ENCODE results near the gene WSCD1.

DNA sequence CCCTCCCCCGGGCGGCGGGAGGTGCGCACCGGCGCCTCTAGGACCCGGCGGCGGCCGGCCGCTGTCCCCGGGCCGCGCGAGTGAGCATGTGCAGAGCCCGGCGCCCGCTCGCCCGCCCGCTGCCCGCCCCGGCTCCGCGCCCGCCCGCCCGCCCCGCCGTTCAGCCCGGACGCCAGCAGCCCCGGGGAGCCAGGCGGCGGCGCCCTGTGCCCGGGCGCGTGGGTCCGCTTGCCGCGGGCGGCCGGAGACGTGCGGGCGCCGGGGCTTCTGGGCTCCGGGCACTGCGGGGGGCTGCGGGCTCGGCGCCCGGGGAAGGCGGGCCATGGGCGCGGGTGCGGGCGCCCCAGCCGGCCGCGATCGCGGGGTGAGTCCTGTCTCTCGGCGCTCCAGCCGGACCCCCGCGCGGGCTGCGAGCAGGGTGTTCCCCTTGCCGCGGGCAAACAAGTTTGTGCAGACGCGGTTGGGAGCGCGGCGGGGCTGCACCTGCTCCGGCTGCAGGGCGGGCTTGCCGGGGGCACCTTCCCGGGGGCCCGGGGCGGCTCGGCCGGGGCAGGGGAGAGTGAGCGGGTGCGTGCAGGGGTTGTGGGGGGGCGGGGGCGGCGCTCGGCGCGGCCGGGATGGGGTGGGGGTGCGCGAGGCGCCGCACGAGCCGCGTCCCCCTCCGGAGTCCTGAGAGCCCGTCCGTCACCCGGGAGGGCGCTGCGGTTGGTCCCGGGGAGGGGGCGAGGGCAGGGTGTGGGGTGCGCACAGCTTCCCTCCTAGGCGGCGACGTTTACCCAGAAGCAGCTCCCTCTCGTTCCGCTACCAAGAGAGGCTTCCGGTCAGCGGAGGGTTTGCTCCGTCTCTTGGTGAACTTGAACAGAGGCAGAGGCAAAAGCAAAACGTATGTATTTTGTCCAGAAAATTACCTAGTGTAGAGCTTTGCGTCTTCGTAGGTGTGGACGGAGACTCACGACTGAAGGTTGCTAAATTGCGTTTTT is at the start of gene WSCD1:
Gene WSCD1, plus strand, starts transcription at position 91 of the 980 bp plus-strand sequence.
- RRBS: 3% methylated on average over 50 of the region's 125 CpGs

- RRBS: no CpG with 5 or more reads among the region's 13 CpGs
Observed at GRCh38 chr17:6457529-6458225, 13.4 kb downstream of the PIMREG start.

- RRBS: no CpG with 5 or more reads among the region's 9 CpGs
Observed at GRCh38 chr17:6557023-6557622, 768 bp upstream of the PITPNM3 start.

- RRBS: no CpG with 5 or more reads among the region's 5 CpGs
Observed at GRCh38 chr17:6635778-6636384, 4.6 kb downstream of the KIAA0753 start.

GRCh38 chr17:6639401-6639953 is 1.0 kb downstream of the KIAA0753 start:
- RRBS: no CpG with 5 or more reads among the region's 22 CpGs

DNA sequence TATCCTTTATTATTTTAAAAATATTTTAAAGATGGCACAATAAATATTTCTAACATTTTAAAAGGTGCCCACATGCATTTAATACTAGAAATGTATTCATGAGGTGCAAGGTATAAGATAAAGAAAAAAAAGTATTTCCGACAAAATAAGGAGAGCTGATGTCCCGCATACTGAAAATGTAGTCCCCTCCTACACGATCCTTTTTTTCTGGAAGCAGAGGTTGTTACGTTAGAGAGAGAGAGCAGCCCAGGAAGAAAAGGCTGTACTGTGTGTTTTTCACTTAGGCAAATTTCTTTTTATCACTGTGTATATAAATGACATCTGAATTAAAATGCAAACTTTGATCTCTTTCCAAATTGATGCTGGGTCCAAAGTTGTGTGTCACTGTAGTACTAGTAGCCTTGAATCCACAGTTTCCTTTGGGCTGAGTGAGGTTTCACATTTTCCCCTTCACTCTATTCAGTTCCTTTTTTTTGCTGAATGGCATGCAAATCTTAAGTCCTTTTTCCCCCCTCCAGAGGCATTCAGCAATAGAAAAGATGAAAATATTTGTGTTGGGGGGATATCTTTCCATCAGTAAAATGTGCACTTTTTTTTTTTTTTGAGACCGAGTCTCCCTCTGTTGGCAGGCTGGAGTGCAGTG is 7.6 kb upstream of the SLC13A5 start:
- RRBS: no CpG with 5 or more reads among the region's 5 CpGs

GRCh38 chr17:6752006-6752863 is 3.6 kb upstream of the XAF1 start:
- RRBS: no CpG with 5 or more reads among the region's 7 CpGs

DNA sequence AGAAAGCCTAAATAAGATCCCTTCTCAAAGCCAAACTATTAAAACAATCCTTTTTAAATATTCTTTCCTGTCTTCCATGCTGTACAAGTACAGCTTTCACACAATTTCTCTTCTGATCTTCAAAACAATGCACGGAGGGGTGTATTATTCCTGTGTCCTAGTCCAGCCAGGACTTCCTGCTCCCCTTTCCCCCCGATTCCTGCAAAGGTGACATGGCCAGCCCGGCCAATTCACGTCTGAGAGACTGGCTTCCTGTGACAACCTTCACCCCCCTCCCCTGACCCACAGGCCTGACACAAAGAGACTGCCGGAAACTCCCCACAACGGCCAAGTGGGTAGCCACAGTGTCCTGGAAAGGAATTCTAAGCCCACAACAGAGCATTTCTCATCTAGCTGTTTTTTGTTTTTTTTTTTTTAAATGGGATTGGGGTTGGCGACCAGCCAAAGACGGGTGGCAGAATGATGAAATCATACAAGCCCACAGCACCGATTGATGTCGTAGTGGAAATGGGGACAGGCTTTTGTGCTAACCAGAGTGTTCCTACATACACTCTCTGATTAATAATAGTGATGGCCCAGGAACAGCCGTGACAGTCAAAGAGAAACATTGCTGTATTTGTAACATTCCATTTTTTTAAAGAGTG is 2.9 kb upstream of the XAF1 start:
- RRBS: 13% methylated on average over 3 of the region's 11 CpGs

GRCh38 chr17:6757583-6758134 is 1.8 kb downstream of the XAF1 start:
- RRBS: no CpG with 5 or more reads among the region's 1 CpG

- RRBS: no CpG with 5 or more reads among the region's 4 CpGs
Observed at GRCh38 chr17:6948869-6949115, 47.1 kb upstream of the ALOX12 start.

- RRBS: no CpG with 5 or more reads among the region's 10 CpGs
Observed at GRCh38 chr17:7041304-7041939, 2.5 kb downstream of the SLC16A11 start.

GRCh38 chr17:7045890-7046652 is 2.2 kb upstream of the SLC16A11 start:
- RRBS: 6% methylated on average over 3 of the region's 16 CpGs

DNA sequence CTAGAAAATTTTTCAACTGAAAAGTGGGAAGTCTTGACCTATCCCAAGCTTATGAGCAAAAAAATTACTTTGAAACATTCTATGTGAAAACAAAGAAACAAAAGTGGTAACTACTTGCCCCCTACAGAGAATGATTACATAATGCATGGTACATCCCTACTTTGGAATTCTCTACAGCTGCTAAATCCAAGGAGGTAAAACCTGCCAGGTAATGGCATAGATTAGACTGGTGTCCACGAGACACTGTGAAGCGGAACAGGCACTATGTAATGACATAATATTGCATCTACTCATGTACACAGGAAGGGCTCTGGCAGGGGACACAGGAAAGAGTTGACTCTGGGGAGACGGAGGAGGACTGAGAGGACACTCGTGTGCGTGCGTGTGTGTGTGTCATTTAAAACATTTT is 15.7 kb downstream of the ASGR2 start:
- RRBS: no CpG with 5 or more reads among the region's 6 CpGs

DNA sequence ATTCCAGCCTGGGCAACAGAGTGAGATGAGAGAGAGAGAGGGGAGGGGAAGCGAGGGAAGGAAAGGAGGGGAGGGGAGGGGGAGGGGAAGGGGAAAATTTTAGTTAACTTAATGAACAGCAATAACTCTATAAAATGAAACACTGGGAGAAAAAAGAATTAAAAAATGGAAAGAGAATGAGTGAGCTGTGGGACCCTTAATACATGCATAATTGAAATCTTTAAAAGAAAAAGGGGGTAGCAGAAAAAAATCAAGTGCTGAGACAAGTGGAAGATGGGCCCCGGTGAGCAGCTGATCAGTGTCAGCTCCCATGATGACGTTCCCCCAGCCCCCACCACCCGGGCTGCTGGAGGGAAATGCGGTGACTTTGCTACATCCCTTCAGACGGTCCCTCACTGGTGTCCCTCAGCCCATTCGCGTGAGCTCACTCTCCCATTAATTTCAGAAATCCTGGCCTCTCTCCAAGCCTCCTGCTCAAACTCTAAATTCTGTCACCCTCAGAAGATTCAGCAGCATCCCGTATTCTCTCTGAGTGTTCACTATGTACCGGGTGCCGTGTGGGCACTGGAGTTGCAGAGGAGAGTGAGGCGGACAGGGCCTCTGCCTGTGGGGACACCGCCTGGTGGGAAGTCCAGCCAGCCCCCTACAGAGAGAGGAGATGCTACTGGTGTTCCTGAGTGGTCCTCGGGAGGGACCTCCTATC is 2.5 kb downstream of the ASGR2 start:
- RRBS: 59% methylated on average over 3 of the region's 14 CpGs

- RRBS: no CpG with 5 or more reads among the region's 30 CpGs
Observed at GRCh38 chr17:7177131-7177906, 1.9 kb downstream of the ASGR1 start.

DNA sequence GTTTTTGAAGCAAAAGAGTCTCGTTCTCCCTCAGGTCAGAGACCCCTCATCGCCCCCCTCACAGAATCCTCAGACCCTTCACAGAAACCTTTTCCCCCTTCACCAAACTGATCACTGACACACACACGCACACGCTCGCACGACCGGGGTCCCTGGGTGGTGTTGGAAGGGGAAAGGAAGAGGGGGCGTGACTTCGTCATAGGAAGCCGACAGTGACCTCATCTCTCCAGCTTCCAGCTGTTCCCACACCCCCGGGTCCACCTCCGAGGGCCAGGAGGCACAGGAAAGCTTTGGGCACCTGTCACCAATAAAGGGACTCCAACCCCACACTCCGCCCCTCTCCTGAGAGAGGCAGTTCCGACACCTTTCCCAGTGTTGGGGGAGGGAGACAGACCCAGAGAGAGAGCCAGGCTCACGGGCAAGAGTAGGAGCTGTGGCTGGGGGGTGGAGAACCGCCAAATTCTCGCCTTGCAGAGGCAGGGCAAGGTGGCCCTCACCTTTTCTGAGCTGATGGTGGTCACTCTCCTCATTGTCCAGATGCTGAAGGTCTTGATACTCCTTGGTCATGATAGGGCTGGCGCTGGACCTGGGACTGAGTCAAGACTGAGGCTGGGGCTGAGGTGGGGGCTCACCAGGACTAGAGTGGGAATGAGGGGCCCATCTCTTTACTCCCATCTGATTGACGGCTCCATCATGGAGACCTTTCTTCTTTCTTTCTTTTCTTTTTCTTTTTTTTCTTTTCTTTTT is 1.0 kb downstream of the ASGR1 start:
- RRBS: no CpG with 5 or more reads among the region's 19 CpGs

DNA sequence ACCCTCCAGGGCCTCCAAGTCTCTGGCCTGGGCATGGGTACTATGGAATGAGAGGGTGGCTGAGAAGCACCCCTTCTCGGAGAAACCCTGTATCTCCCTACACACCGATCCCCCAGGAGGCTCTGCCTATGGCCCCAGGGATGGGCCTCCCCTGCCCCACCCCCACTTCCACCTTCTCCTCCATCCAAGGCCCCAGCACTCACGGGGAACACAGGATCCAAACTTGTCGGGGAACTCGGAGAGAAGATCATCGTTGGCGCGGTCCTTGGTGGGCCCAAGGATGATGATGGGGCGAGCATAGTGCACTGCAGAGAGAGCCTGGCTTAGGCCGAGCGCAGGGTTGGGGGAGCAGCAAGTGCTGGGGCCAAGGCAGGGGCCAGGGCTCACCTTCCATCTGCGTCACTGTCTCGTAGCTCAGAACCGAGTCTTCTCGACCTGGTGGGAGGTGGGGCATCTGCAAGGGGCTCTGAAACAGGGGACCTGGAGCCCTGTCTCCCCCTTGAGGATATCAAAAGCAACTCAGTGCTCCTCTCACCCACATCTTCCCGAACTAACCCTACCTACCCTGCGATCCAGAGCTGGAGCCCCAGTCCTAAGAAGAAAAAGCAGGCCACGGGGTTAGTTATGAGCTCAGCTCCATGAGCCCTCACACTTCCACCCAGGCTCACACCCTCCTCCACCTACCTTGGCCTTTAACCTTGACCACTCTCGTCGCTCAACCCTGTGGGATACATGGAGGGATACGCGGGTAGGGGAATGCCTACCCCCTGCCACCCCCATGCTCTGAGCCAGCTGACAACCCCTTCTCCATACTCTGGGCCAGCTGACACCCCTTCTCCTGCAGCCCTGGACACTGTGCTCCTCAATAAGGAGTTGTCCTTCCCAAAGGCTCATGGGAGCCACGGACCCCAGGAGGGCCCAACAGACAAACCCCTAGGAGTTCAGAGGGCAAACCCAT is 14.4 kb upstream of the ASGR1 start:
- RRBS: no CpG with 5 or more reads among the region's 23 CpGs

DNA sequence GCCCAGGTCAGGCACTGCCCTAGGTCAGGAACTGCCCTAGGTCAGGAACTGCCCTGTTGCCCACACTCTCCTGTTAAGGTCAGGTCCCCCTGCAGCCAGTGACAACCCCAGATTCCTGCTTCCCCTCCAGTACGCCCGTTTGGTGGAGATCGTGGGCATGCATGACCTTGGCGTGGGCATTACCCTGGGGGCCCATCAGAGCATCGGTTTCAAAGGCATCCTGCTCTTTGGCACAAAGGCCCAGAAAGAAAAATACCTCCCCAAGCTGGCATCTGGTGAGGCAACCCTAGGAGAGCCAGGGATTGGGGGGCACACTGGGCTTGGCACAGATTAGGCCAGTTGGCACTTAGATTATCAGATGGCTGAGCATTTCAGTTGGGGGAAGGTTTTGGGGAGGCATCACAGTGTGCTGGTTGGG is 1.7 kb downstream of the ACADVL start:
- RRBS: no CpG with 5 or more reads among the region's 5 CpGs

DNA sequence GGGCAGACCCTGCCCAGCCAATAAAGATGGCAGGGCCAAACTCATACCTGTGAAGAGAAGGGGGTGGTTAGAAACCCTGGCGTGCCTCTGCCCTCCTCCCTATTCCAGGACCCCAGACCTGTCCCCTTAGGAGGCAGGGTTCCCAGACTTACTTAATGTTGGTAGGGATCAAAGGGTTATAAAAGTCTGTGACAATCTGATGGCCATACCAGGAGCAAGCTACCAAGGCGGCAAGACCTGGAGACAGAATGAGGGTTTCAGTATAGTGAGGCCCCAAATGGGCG is 1.8 kb downstream of the CLDN7 start:
- RRBS: no CpG with 5 or more reads among the region's 3 CpGs

DNA sequence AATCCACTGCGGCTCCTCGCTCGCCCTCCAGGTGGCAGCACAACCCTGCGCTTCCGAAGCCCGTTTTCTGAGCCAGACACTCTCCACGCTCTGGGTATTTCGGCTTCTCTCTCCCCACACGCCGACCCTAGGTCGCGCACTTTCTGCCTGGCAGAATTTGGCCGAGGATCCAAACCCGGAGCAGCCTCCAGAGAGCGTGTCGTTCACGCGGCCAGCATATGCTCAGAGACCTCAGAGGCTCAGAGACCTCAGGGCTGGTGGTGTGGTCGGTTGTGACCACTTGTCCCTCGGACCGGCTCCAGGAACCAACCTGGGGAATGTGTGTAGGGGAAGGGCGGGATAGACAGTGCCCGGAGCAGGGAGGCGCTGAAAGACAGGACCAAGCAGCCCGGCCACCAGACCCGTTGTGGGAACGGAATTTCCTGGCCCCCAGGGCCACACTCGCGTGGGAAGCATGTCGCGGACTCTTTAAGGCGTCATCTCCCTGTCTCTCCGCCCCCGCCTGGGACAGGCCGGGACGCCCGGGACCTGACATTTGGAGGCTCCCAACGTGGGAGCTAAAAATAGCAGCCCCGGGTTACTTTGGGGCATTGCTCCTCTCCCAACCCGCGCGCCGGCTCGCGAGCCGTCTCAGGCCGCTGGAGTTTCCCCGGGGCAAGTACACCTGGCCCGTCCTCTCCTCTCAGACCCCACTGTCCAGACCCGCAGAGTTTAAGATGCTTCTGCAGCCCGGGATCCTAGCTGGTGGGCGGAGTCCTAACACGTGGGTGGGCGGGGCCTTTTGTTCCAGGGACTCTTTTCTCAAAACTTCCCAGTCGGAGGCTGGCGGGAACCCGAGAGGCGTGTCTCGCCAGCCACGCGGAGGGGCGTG is 586 bp upstream of the SLC2A4 start:
- RRBS: under 1% methylated on average over 9 of the region's 62 CpGs

Measured in epithelial cell of esophagus (primary cell).